Fibroblast of the aortic adventitia (primary cell): ENCODE data around the genes TRMT11 and PTPRK.

DNA sequence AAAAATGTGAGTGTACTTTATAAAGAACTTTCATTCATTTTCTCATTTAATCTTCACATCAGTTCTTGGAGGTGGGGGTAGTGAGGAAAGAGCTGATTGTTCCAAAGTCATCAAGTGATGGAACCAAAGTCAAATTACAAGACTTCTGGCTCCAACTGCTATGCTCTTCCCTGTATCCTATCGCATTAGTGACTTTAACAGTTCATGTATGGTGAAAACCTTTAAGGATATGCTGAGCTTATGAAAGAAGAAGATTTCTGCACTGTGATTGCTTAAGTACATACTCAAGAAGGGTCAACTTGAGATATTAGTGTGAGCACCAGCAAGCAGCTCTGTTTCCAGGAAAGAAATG is 149.2 kb upstream of the HEY2 start:
- CAGE, long polyA plus RNA: no peak

- CAGE, long polyA plus RNA: no peak
Measured at GRCh38 chr6:125789184-125789577, 1.6 kb upstream of the NCOA7 start.

GRCh38 chr6:125923258-125924074 is 33.1 kb upstream of the HINT3 start:
- CAGE, long polyA plus RNA: no peak

DNA sequence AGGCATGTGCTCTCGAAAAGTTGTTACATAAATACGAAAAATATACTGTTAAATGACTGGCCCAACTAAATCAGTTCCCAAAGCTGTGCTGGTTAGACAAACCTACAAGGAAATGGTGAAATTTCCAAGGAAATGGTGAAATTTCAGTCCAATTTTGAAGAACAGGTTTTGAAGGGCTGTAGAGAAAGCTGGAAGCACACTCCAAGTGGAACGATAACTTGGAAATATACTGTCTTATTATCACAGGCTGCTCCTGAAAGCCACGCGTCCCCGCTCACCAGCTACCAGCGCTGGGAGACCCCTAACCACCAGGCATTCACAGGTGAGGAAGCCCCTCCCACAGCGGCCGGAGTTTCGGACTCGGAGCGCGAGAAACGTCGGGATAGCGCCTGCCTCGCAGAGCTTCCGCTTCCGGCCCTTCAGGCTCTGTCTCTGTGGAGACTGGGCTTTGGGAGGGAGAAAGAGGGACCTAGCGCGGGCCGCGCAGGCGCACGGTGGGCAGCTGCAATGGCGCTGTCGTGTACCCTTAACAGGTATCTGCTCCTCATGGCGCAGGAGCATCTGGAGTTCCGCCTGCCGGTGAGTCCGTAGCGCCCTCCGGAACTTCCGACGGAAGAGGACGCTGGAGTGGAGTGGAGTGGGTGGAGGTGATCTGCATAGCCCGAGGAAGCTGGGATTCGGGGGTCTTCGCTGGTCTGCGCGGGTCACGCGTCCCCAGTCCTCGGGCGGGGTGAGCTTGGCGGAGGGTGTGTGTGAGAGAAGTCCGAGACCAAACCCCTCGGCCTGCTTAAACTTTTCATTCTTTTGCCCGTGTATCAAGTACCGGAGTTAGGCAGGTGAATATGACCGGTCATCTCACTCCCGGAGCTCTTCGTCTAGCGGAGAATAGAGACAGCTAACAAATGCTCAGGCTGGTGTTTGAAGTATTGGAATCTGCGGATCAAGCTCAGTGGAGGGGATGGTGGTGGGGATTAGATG is at the start of gene TRMT11:
TRMT11 (plus strand) TSS at position 497 of the 978 bp plus-strand sequence.
- CAGE, long polyA plus RNA: no peak

DNA sequence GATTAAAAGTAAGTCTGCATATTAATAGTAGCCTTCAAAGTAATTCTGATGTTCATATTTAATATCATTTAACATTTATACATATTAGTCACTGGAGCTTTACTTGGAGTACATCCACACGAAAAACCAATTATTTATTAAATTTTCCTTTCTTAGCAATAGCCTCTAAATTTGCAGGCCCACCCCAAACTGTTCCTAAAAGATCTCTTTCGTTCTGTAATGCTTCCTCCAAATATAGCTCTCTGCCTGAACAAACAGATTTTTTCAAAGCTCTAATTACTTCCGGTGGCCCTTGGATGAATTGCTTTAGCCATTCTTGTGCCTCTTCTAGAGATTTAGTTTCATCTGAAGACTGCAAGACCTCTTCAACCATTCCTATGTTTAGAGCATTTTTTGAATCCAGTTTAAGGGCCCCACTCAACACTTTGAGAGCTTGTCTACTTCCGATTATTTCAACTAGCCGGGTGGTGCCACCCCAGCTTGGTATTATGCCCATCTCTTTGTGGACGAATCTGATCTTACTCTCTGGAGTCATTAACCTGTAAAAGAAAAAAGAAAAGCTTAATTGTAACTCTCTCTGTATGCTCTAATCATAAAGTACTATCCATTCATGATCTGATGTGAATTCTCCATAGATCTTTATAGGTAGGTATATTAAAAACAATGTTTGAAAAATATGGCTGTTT is 23.2 kb downstream of the RNF146 start:
- CAGE, long polyA plus RNA: no peak

GRCh38 chr6:127342217-127342940 is 1.0 kb downstream of the ECHDC1 start:
- CAGE, long polyA plus RNA: no peak

- CAGE, long polyA plus RNA: no peak
Measured at GRCh38 chr6:127380444-127380793, 37.0 kb upstream of the ECHDC1 start.

GRCh38 chr6:128067923-128068604 is 167.2 kb upstream of the THEMIS start:
- CAGE, long polyA plus RNA: no peak

- CAGE, long polyA plus RNA: no peak
Measured at GRCh38 chr6:128520224-128520941, at the start of gene PTPRK. Gene PTPRK (minus strand): TSS chr6:128520599.

GRCh38 chr6:128655881-128656322 is 135.5 kb upstream of the PTPRK start:
- CAGE, long polyA plus RNA: no peak

GRCh38 chr6:128948872-128949652 is 66.1 kb downstream of the LAMA2 start:
- CAGE, long polyA plus RNA: no peak

DNA sequence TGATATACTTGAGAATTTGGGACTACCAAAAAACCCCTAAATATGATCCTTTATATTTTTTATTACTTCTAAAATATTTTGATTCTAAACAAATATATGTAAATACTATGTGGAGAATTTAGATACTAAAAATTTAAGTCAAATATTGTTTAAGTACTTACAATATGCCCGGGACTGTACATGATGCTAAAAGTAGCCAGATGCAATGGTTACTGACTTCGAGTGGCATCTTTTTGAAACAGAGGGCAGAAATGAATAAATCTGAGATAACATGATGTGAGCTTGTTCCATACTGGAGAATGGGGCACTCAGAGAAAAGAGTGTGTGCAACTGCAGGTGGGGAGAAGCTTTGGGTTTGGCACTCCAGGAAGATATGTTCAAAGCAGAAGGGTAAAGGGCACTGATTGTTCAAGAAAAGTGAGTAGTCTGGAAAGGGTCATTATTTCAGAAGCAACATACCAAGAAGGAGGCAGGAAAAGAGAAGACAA is 67.0 kb downstream of the LAMA2 start:
- CAGE, long polyA plus RNA: no peak

DNA sequence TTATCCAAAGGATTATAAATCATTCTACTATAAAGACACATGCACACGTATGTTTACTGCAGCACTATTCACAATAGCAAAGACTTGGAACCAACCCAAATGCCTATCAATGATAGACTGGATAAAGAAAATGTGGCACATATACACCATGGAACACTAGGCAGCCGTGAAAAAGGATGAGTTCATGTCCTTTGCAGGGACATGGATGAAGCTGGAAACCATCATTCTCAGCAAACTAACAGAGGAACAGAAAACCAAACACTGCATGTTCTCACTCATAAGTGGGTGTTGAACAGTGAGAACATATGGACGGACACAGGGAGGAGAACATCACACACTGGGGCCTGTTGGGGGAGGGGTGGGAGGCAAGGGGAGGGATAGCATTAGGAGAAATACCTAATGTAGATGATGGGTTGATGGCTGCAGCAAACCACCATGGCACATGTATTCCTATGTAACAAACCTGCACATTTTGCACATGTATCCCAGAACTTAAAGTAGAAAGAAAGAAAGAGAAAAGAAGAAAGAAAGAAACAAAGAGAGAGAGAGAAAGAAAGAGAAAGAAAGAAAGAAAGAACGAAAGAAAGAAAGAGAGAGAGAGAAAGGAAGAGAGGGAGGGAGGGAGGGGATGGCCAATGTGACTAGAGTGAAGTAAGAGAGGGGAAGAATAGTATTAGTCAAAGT is 114.0 kb downstream of the LAMA2 start:
- CAGE, long polyA plus RNA: no peak

GRCh38 chr6:129133741-129134341 is 250.9 kb downstream of the LAMA2 start:
- CAGE, long polyA plus RNA: no peak

- CAGE, long polyA plus RNA: no peak
Measured at GRCh38 chr6:129135358-129135800, 252.4 kb downstream of the LAMA2 start.

DNA sequence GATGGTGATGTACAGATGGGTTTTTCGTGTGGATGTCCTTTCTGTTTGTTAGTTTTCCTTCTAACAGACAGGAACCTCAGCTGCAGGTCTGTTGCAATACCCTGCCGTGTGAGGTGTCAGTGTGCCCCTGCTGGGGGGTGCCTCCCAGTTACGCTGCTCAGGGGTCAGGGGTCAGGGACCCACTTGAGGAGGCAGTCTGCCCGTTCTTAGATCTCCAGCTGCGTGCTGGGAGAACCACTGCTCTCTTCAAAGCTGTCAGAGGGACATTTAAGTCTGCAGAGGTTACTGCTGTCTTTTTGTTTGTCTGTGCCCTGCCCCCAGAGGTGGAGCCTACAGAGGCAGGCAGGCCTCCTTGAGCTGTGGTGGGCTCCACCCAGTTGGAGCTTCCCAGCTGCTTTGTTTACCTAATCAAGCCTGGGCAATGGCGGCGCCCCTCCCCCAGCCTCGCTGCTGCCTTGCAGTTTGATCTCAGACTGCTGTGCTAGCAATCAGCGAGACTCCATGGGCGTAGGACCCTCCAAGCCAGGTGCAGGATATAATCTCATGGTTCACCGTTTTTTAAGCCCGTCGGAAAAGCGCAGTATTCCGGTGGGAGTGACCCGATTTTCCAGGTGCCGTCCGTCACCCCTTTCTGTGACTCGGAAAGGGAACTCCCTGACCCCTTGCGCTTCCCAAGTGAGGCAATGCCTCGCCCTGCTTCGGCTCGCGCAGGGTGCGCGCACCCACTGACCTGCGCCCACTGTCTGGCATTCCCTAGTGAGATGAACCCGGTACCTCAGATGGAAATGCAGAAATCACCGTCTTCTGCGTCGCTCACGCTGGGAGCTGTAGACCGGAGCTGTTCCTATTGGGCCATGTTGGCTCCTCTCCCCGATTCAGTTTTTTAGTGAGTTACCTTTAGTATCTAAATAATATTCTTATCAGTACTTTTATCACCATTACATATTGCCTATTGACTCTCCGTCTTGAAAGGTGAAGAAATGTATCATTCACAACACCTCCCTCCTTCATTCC is 289.7 kb downstream of the LAMA2 start:
- CAGE, long polyA plus RNA: no peak

GRCh38 chr6:129671733-129672132 is 38.2 kb downstream of the ARHGAP18 start:
- CAGE, long polyA plus RNA: no peak

DNA sequence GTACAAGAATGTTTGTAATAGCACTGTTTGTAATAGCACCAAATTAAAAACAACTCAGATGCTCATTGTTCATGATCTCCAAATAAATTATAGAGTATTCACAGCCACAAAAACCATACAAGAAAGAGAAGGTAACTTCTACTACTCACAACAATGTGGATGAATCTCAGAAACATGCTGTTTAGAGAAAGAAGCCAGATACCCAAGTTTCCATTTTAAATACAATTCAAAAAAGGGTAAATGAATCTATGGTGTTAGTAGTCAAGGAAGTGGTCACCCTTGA is 90.8 kb downstream of the SAMD3 start:
- CAGE, long polyA plus RNA: no peak

GRCh38 chr6:130215186-130216042 is 7.3 kb downstream of the SAMD3 start:
- CAGE, long polyA plus RNA: no peak

DNA sequence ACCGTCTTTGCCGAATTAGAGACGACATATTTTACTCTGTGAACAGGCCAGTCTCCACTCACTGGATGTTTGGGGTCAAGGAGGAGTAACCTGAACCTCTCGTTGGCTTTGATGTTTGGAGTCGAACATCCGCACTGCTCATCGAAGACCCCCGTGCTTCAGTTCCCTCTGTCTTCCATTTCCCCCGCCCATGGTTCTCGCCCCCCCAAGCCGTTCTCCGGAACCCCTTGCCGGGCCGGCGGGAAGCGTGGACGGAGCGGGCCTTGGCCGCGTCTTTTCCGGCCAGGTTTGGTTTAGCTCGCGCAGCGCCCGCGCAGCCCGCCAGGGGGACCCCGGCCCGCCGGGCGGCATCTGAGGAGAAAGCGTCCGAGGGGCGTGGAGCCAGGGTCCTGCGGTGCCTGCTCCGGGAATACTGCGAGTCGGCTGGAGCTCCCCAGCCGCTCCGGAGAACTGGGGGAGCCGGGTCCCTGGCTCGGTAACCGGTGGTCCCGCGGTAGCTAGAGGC is 617 bp upstream of the TMEM200A start:
- CAGE, long polyA plus RNA: no peak